Subcutaneous adipose tissue (tissue), 3 donors: ENCODE measurements around the genes ACTR3B, DPP6, PAXIP1 and RBM33.

- PRO-cap: no peak
- RAMPAGE, long total RNA, 3 experiments: no peak in any of the 3 experiments
Observed at GRCh38 chr7:151934558-151934982, 21.7 kb upstream of the GALNTL5 start.

DNA sequence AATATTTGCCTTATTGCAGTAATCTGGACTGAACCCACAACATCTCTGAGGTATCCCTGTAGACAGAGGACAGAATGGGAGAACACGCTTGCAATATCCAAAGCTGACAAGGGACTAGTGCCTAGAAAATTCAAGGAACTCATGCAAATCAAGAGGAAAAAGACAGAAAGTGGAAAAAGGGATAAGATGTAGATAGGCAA, 16.1 kb upstream of the GALNTL5 start:
- PRO-cap: unidirectional peak, plus-strand start at position 59 of the sequence
- RAMPAGE, long total RNA, 3 experiments: no peak in any of the 3 experiments

DNA sequence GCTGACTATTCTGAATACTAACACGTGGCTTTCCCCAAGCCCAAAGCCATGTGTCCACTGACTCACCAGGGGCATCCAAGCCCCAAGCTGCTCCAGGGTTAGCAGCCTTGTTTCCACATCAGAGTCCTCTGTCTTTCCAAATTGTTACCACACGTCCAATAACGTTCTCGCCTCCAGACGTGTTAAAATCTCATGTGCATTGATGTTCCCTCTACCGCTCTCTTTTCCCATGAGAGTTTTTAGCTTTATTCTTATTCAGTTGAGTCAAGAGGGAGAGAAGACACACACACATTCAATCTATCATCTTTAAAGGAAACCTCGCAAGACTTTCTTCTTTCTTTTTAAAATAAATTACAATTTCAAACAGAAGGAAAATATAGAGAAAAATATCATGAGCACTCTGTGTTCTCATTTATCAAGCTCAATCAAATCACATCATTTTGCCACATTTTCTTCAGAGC, 8.9 kb downstream of the GALNTL5 start:
- PRO-cap: unidirectional peak, plus-strand start at position 258 of the sequence
- RAMPAGE, long total RNA, 3 experiments: no peak in any of the 3 experiments

- PRO-cap: no peak
- RAMPAGE, long total RNA, 3 experiments: no peak in any of the 3 experiments
Observed at GRCh38 chr7:151992269-151992931, 33.1 kb upstream of the GALNT11 start.

- PRO-cap: no peak
- RAMPAGE, long total RNA, 3 experiments: no peak in any of the 3 experiments
Observed at GRCh38 chr7:152005832-152006184, 19.7 kb upstream of the GALNT11 start.

DNA sequence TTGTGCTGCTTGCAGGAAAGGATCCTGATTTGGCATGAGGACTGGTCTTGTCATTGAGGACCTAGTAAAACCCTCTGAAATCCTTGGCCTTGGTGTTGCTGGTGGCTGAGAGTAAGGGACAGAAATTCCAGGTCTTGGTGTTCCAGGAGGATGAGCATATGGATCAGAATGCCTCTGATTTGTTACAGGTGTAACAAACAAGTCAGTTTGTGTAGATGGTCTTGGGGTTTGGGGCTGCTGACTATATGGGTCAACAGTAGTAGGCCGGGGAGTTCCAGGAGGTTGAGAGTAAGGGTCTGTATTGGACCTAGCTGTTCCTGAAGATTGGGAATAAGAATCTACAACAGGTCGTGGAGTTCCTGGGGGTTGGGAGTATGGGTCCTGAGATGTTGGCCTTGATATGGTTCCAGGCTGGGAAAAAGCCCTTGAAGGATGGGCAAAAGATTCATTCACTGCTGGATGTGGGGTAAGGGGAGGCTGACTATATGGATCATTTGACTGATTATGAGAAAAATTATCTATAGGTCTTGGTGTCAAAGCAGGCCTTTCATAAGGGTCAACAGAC, 155.7 kb downstream of the GALNT11 start:
- PRO-cap: no peak
- RAMPAGE, long total RNA, 3 experiments: no peak in any of the 3 experiments

- PRO-cap: no peak
- RAMPAGE, long total RNA, 3 experiments: no peak in any of the 3 experiments
Observed at GRCh38 chr7:152292748-152293473, 142.9 kb downstream of the KMT2C start.

- PRO-cap: bidirectional peak, plus-strand start at chr7:152759767, minus-strand start at chr7:152759551
- RAMPAGE, long total RNA, 3 experiments: no peak in any of the 3 experiments
Observed at GRCh38 chr7:152759251-152759942, at the start of gene ACTR3B. ACTR3B (plus strand) TSS chr7:152759752.

GRCh38 chr7:152801573-152802330, 42.2 kb downstream of the ACTR3B start:
- PRO-cap: no peak
- RAMPAGE, long total RNA, 3 experiments: no peak in any of the 3 experiments

DNA sequence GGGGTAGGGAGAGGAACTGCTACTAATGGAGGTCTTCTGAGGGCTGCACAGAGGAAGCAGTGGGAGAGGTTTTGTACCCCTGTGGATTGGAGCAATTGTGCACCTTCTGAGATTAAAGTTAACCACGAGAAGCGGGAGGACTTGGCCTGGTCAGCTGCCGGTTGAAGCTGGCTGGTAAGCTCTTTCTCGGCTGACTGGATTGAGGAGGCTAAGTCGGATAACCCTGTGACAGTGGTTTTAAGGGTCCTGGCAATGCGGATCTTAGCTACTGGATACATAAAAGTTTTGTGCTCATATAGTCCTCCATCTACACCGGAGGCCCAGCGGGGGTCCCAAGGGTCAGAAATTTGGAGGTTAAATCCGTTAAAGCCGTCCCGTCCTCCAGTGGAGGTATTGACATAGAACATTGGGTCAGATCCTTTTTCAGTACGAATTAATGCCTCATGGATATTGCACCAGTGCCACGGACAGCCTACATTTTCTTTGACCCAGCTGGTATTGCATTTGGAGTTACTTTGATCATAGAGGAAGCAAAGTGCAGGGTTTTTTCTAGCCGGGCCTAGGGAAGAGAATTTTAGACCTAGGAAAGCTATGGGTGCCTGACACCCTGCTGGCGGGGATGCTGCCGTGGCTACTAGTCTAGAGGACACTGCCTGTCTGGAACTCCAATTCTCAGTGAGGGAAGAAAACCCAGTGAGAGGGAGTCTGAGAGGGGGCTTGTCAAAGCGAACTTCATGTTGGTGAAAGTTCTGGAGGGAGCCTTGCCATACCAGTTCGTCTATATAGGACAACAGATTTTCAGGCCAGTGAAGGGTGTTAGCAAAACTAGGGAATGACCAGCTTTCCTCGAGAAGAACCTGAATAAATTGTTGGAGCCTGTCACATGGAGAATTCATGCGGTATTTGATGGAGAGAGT, 641.7 kb upstream of the DPP6 start:
- PRO-cap: no peak
- RAMPAGE, long total RNA, 3 experiments: no peak in any of the 3 experiments

- PRO-cap: no peak
- RAMPAGE, long total RNA, 3 experiments: no peak in any of the 3 experiments
Observed at GRCh38 chr7:154051070-154051752, 987 bp upstream of the DPP6 start.

- PRO-cap: no peak
- RAMPAGE, long total RNA, 3 experiments: no peak in any of the 3 experiments
Observed at GRCh38 chr7:154051942-154052822, at the start of gene DPP6. DPP6 (plus strand) TSS chr7:154052398.

GRCh38 chr7:154681366-154681800, 321.5 kb downstream of the PAXIP1 start:
- PRO-cap: no peak
- RAMPAGE, long total RNA, 3 experiments: no peak in any of the 3 experiments

DNA sequence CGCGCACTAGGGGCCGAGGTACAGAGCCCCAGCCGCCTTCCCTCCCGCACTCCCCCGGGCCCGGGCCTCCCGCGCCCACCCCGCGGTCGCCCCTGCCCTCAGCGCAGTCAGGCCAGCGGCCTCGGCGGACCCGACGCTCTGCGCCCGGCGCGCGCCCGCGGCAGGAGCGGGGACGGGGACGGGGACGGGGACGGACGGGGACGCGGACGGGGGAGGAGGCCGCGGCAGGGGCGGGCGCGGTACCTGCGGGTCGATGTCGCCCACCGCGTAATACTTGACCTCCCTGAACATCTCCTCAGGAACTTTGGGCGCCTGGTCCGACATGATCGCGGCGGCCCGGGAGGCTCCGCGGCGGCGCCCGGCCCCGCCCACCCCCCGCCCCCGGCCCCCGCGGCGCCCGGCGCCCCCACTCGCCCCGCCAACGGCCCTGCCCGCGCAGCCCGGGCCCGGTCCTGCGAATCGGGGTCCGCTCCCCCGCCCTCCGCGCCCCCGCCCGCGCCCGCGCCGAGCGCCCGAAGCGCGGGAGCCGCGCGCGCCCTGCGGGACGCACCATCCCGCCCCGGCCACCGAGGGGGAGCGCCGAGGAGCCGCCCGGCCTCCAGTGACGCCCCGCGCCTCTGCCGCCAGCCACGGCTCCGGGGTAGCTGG, at the start of gene PAXIP1:
TSS of gene PAXIP1 (minus strand) at position 519 of the 648 bp plus-strand sequence.
- PRO-cap: bidirectional peak, plus-strand start at position 163 of the sequence, minus-strand start at position 140 of the sequence; bidirectional peak, plus-strand start outside the sequence, minus-strand start at position 497 of the sequence
- RAMPAGE, long total RNA, 3 experiments: start-site peak on the minus strand in 2 of 3 experiments, centred at positions 355 to 358 of the sequence, 60 to 77 reads per replicate

DNA sequence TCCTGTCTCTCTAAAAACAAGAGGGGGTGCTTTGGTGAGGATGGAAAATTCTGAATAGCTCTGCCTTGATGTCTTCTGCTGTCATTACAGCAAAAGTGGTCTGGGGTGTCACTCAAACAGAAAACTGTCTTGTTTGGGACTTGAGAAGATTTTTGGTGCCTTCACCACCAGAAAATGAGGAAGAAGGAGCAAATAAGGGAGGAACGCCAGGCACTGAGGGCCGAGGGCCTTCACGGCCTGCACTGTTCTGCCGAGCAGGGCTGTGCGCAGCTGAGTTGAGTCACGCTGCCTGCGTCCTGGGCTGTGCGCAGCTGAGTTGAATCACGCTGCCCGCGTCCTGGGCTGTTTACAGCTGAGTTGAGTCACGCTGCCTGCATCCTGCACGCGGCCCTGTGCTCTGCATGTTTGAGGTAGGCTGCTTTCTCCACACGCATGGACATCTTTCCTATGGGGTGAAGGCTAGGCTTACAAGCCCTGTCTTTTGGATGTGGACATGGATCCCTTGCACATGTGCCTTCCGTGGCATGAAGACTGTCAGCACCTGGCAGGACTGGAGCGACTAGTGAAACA, 96.5 kb downstream of the HTR5A start:
- PRO-cap: no peak
- RAMPAGE, long total RNA, 3 experiments: no peak in any of the 3 experiments

GRCh38 chr7:155244126-155244483, 53.6 kb upstream of the INSIG1 start:
- PRO-cap: no peak
- RAMPAGE, long total RNA, 3 experiments: no peak in any of the 3 experiments

GRCh38 chr7:155276057-155277098, 21.3 kb upstream of the INSIG1 start:
- PRO-cap: no peak
- RAMPAGE, long total RNA, 3 experiments: no peak in any of the 3 experiments

DNA sequence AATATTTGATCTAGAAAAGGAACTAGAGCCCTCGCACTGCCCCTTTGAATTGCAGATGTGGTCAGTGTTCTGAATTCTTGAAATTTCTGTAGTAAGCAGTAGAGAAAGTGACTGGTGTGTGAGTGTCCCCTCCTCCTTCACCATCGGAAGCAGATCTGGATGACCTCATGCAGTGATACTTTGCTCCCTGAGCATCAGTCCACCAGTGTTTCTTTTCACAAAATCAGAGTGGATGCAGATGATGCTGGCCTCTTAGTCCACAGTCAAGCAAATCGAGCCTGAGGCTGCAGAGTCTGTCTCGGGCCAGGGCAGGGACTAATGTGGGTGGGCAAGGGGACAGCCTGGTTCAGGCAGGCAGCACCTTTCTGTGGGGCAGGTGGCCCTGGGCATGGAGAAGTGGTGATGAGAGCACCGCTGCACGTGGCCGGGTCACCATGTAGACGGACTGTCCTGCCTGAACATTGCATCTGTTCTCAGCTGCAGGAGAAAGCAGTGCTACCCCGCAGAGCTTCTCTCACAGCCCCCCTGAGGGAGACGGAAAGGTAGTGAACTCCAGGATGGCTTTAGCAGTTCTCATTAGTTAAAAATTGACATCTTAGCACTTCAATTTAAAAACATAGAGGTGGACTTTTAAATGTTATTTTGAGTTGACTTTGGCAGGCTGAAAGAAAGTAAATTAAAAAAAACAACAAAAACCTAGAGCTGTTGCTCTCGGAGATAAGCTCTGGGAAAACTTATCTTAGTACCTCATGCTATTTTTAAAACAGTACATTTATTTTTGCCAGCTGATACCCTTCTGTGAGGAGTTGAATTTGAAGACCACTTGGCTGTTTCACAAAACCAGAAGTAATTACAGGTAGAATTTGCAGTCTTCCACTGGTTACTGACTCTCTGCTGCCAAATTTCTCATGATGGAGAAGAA, 5.6 kb downstream of the INSIG1 start:
- PRO-cap: no peak
- RAMPAGE, long total RNA, 3 experiments: no peak in any of the 3 experiments

- PRO-cap: bidirectional peak, plus-strand start at chr7:155644494, minus-strand start at chr7:155644401
- RAMPAGE, long total RNA, 3 experiments: start-site peak on the plus strand in 3 of 3 experiments, at chr7:155644653-155644804 at its widest, 26 to 1,312 reads per replicate; start-site peak on the minus strand in 3 of 3 experiments, at chr7:155644386-155644406 at its widest, 48 to 63 reads per replicate
Observed at GRCh38 chr7:155643864-155644981, at the start of gene RBM33. RBM33 (plus strand) TSS chr7:155644661.

DNA sequence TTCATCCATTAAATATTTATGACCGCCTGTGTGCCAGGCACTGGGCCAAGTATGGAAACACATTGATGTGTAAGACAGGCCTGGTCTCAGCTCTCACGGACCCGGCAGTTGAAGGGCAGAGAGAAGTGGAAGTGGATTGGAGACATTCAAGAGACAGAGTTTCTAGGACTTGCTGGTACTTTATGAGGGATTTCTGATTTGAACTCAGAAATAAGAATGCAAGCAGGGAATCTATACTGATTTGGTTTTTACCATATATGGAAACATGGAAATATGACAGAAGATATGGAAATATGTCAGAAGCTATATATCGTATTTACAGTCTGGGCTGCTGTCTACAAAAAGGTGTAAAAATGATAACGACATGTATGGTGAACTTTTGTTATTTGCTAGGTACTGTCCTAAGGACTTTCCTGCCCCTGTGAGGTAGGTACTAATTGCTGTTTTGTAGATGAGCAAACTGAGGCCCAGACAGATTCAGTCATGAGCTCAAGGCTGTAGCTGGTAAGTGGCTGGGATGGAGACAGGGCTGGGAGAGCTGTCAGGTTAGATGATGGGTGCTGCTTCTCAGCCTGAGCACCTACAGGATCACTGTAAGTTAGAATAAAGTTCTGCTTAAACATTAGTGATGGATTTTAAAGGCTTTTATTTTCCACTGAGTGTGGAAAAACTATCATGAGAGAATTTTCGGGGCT, 82.0 kb downstream of the SHH start:
- PRO-cap: no peak
- RAMPAGE, long total RNA, 3 experiments: no peak in any of the 3 experiments